ENCODE measurements around the genes ARL3, CNNM2, INA and CALHM1.

DNA sequence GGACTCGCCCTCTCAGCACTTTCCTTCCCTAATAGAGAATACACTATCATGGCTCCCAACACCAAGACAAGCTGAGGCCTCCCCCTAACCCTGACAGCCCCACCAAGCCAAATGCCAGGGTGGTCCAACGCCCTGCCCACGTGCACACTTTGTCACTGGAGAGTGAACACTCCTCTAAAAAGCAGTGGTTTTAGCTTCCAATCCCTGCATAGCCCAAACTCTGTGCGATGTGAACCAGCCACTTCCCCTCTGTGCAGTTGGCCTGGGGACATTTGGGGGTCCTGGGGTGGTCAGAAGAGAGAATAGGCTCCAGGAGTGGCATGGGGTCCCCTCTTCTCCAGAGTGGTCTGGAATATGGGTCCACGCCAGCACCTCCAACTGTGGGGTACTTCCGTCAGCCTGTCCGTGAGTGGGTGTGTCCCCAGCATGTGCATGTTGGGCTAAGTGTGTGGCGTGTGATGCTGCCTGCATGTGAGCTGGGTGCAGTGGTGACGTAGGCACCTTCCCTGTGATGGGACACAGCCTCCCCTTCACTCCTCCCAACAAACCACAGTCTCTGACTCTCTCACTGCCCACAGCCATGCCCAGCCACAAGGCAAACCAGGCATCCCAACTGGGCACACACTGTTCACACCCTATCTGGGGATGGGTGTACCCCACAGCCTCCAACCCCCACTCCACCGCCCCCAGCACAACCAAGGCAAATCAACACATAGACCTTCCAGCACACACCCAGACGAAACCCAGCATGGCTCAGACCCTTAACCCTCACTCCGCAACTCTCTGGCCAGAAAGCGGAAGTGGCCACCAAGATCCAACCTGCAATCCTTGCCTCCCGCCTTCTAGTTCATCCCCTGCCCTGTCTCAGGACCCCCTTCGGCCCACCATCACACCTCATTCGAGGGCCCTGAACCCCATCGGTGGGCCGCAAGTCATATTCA is 10.6 kb downstream of the PSD start:
- PRO-cap, 3 experiments, result no peak in any of the 3 experiments
- RAMPAGE, long total RNA, result no peak
- RRBS, 2 experiments, result no CpG with 5 or more reads among the region's 18 CpGs

- PRO-cap, 3 experiments, result no peak in any of the 3 experiments
- RAMPAGE, long total RNA, result no peak
- RRBS, 2 experiments, result no CpG with 5 or more reads among the region's 13 CpGs
Observed at GRCh38 chr10:102478942-102479615, 17.9 kb downstream of the MFSD13A start.

DNA sequence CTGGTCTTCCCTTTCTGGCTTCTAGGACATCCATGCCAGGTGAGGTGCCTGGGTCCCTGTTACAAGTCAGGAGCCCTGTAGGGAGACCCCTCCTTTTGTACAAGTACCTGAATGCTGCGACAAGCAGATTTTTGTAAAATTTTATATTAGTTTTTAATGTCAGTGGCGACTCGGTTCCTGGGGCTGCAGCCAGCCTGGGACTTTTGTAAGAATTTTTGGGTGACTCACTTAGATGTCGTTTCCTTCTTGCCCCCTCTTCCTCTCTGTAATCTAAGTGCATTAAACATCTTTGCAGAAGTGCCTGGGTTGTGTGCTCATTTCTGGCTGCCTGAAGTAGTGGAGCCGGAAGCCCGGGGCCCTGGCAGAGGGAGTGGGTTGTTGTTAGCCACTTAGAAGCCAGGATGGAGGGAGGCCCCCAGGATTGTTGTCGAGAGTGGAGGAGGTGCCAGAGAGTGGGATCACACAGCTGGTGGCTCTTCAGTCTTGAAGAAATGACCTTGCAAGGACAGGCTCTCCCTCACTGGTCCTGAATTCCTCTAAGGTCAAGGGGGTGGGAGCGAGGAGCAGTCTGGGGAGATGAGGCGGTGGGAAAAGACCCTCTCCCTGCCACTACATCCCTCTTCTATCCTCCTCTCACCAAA is 11.0 kb upstream of the TRIM8 start:
- PRO-cap, 3 experiments, result no peak in any of the 3 experiments
- RAMPAGE, long total RNA, result no peak
- RRBS, 2 experiments, result no CpG with 5 or more reads among the region's 9 CpGs

DNA sequence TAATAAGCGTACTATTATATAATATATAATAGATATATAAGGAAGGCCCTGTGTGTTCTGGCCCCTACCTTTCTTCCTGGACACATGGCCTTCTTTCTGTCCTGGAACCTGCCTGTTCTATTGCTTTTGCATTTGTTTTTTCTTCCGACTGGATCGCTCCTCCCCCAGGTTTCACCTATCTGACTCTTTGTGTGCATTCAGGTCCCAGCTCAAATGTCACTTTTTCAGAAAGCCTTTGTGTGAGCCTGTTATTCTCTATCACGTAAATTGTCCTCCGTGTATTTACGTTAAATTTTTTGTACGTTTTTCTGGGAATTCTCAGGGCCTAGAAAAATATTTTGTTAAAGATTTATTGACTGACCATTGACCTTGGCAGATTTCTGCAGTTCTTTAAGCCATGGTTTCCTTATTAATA is 2.8 kb upstream of the TRIM8 start:
- PRO-cap, 3 experiments, result no peak in any of the 3 experiments
- RAMPAGE, long total RNA, result no peak
- RRBS, 2 experiments, result no CpG with 5 or more reads among the region's 7 CpGs

GRCh38 chr10:102644796-102645804 is 821 bp downstream of the TRIM8 start:
- PRO-cap, 3 experiments, result peak in 3 of 3 experiments; most common plus-strand start chr10:102645723 (in 3); most common minus-strand start chr10:102644985 (in 2)
- RAMPAGE, long total RNA, result no peak
- RRBS, 2 experiments, result 2% methylated on average over 22 of the region's 69 CpGs

- PRO-cap, 3 experiments, result no peak in any of the 3 experiments
- RAMPAGE, long total RNA, result no peak
- RRBS, 2 experiments, result no CpG with 5 or more reads among the region's 15 CpGs
Observed at GRCh38 chr10:102648825-102649319, 4.6 kb downstream of the TRIM8 start.

- PRO-cap, 3 experiments, result peak in 2 of 3 experiments; most common plus-strand start chr10:102714467 (in 1); most common minus-strand start chr10:102714395 (in 2)
- RAMPAGE, long total RNA, result start-site peak on the minus strand at chr10:102714284-102714382, 1,718 and 508 reads in 2 replicates
- RRBS, 2 experiments, result 3% methylated on average over 16 to 18 of the region's 82 CpGs
Observed at GRCh38 chr10:102713441-102714706, at the start of gene ARL3. ARL3 (minus strand) TSS chr10:102714397.

DNA sequence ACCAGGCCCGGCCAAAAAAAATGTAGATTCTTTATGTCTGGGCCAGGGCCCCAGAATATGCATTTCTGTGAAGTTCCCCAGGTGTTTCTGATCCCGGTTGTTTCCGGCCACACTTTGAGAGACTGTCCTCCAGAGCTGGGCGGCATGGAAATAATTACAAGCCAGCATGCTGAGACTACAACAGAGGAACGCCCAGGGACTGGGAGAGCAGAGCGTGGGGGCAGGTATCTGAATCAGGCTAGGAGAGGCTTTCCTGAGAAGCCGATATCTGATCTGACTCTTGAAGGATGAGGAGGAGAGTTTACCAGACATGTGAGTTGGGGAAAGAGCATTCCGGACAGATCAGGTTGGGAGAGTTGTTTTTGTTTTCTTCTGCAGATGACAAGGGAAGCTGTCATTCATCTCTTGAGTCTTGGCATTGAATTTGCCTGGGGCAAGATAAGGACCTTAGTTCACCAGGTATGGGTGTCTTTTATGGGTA is 35.9 kb downstream of the WBP1L start:
- PRO-cap, 3 experiments, result peak in 2 of 3 experiments; most common plus-strand start position 210 of the sequence (in 1); most common minus-strand start position 201 of the sequence (in 1)
- RAMPAGE, long total RNA, result no peak
- RRBS, 2 experiments, result 8 to 11% methylated on average over 2 of the region's 8 CpGs

DNA sequence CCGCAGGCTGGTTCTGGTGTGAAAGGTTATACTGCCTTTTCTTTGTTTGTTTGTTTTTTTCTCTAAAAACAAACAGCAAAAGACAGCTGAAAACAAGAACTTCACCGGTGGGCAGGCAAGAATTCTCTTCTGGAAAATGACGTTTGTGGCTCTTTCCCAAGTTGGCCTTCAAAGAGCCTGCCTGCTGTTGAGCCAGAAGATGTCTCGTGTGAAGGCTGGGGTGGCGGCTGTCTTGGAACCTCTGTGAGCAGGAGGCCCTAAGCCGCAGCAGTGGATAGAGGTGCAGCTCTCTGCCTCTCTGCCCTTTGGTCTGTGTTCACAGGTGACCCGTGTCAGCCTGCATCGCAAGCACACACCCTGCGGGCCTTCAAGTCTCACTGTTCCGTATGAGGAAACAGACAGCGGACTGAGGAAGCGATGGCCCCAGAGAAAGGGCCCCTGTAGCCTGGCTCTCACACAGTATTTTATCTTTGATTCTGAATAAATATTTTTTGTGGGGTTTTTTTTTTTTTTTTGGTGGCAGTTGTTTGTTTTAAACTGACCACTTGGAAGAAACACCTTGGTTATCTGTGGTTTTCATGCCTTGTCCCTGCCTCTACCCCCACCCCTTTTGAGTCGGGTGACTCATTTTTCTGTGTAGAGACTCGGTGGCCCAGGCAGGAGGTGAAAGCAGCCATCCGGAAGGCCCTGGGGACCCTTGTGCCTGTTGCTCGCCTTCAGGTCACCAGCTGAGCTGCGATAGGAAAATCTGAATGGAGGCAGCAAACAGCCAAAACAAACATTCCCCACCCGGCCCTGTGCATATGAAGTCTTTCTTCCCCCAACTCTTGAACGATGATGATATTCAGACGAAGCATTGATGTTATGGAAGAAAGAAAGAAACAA is 23.0 kb downstream of the CYP17A1 start:
- PRO-cap, 3 experiments, result no peak in any of the 3 experiments
- RAMPAGE, long total RNA, result no peak
- RRBS, 2 experiments, result 24 to 26% methylated on average over 3 of the region's 20 CpGs

DNA sequence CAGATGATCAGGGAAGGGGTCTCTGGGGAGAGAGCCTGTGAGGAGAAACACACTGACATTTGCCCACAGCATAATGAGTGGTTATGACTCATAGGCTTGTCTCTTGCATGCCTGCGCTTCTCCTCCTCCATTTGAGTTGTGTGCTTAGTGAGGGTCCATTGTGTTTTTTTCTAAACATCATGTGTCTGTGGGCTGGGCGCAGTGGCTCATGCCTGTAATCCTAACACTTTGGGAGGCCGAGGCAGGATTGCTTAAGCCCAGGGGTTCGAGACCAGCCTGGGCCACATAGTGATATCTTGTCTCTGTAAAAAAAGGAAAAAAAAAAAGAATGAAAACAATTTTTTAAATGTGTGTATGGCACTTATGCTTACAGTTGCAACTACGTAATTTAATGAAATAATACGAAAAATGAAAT is 2.0 kb downstream of the BORCS7 start:
- PRO-cap, 3 experiments, result no peak in any of the 3 experiments
- RAMPAGE, long total RNA, result no peak
- RRBS, 2 experiments, result no CpG with 5 or more reads among the region's 6 CpGs

DNA sequence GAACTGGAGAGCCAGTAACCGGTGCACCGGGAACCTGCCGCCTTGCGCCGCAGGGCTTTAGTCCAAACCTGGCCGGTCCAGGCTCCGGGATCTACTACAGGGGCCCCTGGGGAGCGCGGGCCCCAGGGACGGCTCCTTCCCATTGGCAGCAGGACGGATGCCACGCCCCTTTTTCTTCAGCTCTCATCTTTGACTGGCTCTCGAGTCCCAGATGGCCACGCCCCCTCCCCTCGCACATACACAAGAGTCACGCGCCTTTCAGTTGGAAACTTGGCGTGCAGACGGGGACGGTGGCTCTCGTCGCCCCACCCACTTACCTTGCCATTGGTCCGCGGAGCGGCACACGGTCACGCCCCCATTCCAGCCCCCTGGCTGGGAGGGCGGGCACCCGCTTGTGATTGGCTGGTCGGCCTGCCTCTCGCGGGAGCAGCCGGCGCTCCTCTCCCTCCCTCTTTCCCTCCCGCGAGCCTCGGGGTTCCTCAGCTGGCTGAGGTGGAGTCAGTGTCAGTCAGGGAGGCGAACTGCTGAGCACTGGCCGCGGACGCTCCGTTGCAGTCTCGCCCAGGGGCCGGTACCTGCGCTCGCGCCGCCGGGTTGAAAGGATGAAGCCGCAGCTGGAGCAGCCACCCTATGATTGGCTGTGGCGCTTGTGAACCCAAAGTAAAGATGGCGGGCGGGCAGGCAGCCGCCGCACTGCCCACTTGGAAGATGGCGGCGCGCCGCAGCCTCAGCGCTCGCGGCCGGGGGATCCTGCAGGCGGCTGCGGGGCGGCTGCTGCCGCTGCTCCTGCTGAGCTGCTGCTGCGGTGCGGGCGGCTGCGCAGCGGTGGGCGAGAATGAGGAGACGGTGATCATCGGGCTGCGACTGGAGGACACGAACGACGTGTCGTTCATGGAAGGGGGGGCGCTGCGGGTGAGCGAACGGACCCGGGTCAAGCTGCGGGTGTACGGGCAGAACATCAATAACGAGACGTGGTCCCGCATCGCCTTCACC is at the start of gene CNNM2:
TSS of gene CNNM2 (plus strand) at position 444 of the 993 bp plus-strand sequence.
- PRO-cap, 3 experiments, result peak in 3 of 3 experiments; most common plus-strand start position 693 of the sequence (in 2); most common minus-strand start position 64 of the sequence (in 1)
- RAMPAGE, long total RNA, result no peak
- RRBS, 2 experiments, result 1 to 2% methylated on average over 9 to 15 of the region's 91 CpGs

DNA sequence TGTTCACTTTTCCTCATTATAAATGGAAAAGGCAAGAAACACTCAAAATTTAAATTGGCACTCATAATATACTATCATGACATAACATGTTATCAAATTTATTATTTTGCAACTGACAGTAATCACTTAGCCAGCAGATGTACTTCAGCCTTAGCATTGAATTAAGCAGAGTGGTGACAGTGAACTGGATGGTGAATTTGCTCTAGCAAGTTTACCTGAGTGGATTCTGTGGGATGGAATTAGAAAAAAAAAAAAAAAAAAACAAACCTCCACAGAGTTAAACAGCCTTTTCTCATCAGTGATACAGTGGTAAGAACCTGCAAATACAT is 57.1 kb downstream of the CNNM2 start:
- PRO-cap, 3 experiments, result no peak in any of the 3 experiments
- RAMPAGE, long total RNA, result no peak

GRCh38 chr10:103276543-103277261 is at the start of gene INA:
INA (plus strand) TSS chr10:103277138.
- PRO-cap, 3 experiments, result no peak in any of the 3 experiments
- RAMPAGE, long total RNA, result no peak
- RRBS, 2 experiments, result 2 to 3% methylated on average over 35 of the region's 54 CpGs

- PRO-cap, 3 experiments, result peak in 1 of 3 experiments; most common minus-strand start chr10:103443879 (in 1)
- RAMPAGE, long total RNA, result no peak
- RRBS, 2 experiments, result no CpG with 5 or more reads among the region's 13 CpGs
Observed at GRCh38 chr10:103443782-103444223, 8.4 kb downstream of the CALHM2 start.

DNA sequence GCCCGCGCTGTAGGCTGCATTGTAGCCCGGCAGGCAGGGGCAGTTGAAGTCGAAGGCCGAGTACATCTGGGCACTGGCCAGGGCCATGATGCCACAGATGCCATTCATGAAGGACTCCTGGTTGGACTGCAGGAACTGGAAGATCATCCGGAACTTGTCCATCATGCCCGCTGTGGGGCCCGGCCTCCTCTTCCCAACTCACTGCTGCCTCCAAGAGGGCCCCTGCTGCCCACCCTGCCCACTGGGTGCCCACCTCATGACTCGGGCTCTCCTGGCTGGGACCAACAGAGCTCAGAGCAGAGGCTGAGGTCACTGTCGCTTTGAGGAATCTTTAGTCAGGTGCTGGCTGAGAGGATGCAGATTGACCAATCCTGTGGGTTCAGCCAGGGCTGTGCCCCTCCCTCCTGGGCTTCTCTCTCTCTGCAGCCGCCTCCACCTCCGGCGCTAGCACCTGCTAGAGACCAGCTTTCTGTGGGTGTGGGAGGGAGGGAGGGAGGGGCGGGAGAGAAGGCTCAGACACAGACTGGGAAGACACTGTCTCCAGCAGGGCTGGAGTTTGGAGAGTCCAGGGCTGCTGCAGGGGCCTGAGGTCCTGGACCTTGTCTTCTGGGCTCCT is at the start of gene CALHM1:
TSS of gene CALHM1 (minus strand) at position 314 of the 616 bp plus-strand sequence.
- PRO-cap, 3 experiments, result no peak in any of the 3 experiments
- RAMPAGE, long total RNA, result no peak
- RRBS, 2 experiments, result 82 to 86% methylated on average over 4 to 6 of the region's 14 CpGs

- PRO-cap, 3 experiments, result no peak in any of the 3 experiments
- RAMPAGE, long total RNA, result no peak
- RRBS, 2 experiments, result no CpG with 5 or more reads among the region's 12 CpGs
Observed at GRCh38 chr10:103645007-103645767, 151.7 kb downstream of the NEURL1 start.

DNA sequence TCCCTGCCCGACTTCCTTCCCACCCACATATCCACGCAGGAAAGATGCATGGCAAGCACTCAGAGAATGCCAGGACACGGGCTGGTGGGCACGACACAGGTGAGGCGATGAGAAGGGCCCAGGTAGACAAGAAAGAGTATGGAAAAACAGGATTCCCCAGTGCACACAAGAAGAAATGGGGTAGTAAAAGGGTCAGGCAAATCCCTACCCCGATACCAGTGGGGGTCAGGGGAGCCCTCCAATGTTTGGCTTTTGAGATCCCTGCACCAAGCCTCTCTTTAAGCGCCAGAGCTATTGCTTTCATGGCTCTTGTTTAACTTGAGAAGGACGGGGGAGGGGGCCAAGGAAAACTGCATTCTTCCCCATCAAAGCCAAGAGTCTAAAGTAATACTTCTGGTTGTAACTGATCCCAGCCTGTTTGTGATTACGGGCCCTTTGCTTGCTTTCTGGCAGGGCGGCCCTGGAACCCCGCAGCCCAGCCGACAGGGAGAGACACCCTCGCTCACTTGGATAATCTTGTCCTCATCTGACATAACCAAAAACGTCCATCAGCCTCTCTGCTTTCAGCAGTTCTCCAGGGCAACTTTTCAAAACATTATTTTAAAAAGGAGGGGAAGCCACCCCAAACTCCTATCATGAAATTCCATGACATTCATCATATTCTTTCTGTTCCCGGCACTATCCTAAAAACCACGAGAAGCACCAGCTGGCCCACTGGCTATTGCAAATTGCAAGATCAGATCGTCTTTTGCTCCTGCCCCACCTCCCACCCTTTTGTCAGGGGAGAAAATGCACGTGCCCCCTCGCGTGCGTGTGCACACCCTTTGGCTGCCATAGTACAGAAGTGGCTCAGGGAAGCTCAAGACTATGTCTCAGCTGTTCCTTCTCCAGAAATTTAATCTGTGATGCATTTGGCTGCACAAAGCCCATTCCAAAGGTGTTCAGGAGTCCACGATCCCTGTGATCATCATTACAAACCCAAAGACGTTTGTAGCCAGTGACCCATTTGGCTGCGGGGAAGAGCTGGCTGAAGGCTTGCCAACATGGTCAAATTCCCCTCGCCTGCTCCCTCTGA is 154.9 kb downstream of the NEURL1 start:
- PRO-cap, 3 experiments, result no peak in any of the 3 experiments
- RAMPAGE, long total RNA, result no peak
- RRBS, 2 experiments, result no CpG with 5 or more reads among the region's 25 CpGs

- PRO-cap, 3 experiments, result no peak in any of the 3 experiments
- RAMPAGE, long total RNA, result no peak
- RRBS, 2 experiments, result no CpG with 5 or more reads among the region's 2 CpGs
Observed at GRCh38 chr10:103893854-103894240, 24.1 kb downstream of the STN1 start.

GRCh38 chr10:103966883-103967074 is 161 bp upstream of the SLK start:
- PRO-cap, 3 experiments, result peak in 3 of 3 experiments; most common minus-strand start chr10:103967025 (in 2)
- RAMPAGE, long total RNA, result no peak
- RRBS, 2 experiments, result 0% methylated on average over 2 of the region's 20 CpGs

GRCh38 chr10:104008096-104008634 is 41.2 kb downstream of the SLK start:
- PRO-cap, 3 experiments, result no peak in any of the 3 experiments
- RAMPAGE, long total RNA, result no peak
- RRBS, 2 experiments, result no CpG with 5 or more reads among the region's 8 CpGs

Measured in skeletal muscle tissue (tissue), 7 donors.